Left colon (tissue), 1 donor: Measurements from ENCODE around the genes STK17B and PLCL1.

GRCh38 chr2:193502307-193503276 lies 1307.9 kb upstream of the TMEFF2 start:
- PRO-cap, result no peak

GRCh38 chr2:193966574-193967115 lies 1690.4 kb upstream of the SLC39A10 start:
- PRO-cap, result no peak

DNA sequence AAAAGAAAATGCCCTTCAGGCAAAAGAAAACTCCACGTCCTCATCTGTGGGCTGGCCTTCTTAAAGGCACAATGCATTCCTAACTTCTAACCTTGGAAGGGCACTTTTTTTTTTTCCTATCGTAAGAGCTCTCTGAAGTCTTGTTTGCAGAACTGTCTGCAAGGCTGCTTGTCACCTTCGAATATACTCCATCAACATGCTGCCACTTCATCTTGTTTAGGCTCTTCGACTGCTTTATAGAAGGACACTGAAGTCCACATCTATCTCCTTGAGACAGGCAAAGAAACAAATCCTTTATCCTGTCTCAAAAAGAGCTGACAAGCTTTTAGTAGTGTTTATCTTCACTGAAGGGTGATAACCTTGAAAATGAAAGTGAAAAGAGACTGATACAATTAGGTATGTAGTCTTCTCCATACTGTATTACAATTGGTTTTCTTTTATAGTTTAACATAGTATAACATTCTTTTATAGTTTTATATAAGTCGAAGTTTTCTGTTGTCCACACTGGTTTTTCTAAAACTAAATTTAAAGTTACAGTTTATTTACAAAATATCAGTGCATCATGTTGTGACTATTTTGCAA lies 124.1 kb upstream of the SLC39A10 start:
- PRO-cap, result no peak

DNA sequence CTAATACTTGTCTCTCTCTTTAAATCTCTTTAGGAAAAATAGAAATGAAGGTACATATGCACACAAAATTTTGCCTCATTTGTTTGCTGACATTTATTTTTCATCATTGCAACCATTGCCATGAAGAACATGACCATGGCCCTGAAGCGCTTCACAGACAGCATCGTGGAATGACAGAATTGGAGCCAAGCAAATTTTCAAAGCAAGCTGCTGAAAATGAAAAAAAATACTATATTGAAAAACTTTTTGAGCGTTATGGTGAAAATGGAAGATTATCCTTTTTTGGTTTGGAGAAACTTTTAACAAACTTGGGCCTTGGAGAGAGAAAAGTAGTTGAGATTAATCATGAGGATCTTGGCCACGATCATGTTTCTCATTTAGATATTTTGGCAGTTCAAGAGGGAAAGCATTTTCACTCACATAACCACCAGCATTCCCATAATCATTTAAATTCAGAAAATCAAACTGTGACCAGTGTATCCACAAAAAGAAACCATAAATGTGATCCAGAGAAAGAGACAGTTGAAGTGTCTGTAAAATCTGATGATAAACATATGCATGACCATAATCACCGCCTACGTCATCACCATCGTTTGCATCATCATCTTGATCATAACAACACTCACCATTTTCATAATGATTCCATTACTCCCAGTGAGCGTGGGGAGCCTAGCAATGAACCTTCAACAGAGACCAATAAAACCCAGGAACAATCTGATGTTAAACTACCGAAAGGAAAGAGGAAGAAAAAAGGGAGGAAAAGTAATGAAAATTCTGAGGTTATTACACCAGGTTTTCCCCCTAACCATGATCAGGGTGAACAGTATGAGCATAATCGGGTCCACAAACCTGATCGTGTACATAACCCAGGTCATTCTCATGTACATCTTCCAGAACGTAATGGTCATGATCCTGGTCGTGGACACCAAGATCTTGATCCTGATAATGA lies 23.2 kb downstream of the SLC39A10 start:
- PRO-cap, result no peak

DNA sequence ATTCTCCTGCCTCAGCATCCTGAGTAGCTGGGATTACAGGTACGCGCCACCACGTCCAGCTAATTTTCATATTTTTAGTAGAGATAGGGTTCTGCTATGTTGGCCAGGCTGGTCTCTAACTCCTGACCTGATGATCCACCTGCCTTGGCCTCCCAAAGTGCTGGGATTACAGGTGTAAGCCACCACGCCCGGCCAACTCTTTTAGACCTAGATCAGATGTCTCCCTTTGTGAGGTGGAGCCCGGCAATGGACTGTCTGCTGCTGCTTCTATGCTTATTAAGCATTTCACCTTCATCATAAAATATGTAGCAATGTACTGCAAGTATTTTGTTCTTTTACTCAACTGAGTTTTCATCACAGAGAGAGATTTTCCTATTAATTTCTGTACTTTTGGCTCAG lies 30.7 kb downstream of the STK17B start:
- PRO-cap, result no peak

GRCh38 chr2:196150500-196150812 lies 20.9 kb downstream of the STK17B start:
- PRO-cap, result no peak

- PRO-cap, result unidirectional peak, minus-strand start at chr2:196171260; unidirectional peak, minus-strand start at chr2:196171363; bidirectional peak, plus-strand start at chr2:196171761, minus-strand start at chr2:196171578
Observed at GRCh38 chr2:196171013-196171995, at the start of gene STK17B. Gene STK17B (minus strand): TSS chr2:196171578.

DNA sequence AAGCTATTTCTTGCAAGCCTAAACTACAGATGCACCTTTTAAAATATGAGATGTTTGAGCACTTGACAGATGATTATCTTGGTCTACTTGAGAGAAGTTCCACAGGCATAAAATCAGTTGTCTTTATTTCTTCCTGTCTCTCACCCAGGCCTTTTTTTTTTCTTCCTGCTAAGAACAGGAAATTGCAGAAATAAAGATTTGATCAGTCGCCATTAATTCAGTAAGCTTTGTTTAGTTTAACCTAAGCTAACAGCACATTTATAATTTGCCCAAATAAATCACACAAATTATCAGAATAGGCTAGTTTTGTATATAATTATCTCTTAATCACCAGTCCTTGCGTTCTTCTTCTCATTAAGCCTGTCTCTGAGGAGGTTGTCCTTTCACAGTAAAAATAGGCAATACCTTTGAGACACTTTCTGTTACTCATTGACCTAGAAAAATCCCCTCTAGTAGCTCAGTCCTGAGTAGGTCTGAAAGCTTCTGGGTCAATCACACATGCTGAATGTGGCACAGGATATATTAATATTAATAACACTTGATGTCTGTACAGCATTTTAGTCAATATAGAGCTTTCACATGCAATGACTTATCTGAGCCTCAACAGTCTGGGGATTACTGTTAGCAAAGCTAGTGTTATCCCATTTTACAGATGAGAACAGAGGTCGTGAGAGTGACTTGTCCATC lies 11.1 kb upstream of the STK17B start:
- PRO-cap, result no peak

GRCh38 chr2:196189075-196189385 lies 17.7 kb upstream of the STK17B start:
- PRO-cap, result no peak

GRCh38 chr2:196592281-196592642 lies 1.1 kb downstream of the HECW2 start:
- PRO-cap, result no peak

GRCh38 chr2:196641395-196641775 lies 1.9 kb downstream of the CCDC150 start:
- PRO-cap, result no peak

DNA sequence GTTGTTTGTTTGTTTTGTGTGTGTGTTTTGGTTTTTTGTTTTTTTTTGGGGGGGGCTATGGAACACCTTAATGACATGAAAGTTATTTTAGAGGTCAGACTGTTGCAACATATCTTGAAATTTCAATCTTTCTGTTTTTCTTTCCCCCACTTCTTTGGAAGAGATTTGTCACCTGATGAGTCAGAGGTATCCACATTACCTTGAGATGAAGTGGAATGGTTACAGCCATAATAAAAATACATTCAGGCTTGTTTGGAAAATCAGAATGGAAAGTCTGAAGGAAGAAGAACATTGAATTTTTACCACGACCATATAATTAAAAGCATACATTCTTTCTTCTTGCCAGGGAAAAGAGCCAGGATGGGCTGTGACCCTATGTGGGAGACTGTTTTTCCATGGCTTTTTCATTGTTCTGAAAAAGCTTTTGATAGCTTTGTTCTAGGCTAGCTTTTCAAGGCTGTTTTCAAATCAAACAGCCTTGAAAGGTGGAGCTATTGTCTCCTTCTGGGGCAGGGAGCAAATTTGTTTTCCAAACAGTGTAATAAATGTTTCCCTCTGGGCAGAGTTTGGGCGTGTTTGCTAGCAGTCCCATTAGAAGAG lies 2.3 kb upstream of the GTF3C3 start:
- PRO-cap, result no peak

DNA sequence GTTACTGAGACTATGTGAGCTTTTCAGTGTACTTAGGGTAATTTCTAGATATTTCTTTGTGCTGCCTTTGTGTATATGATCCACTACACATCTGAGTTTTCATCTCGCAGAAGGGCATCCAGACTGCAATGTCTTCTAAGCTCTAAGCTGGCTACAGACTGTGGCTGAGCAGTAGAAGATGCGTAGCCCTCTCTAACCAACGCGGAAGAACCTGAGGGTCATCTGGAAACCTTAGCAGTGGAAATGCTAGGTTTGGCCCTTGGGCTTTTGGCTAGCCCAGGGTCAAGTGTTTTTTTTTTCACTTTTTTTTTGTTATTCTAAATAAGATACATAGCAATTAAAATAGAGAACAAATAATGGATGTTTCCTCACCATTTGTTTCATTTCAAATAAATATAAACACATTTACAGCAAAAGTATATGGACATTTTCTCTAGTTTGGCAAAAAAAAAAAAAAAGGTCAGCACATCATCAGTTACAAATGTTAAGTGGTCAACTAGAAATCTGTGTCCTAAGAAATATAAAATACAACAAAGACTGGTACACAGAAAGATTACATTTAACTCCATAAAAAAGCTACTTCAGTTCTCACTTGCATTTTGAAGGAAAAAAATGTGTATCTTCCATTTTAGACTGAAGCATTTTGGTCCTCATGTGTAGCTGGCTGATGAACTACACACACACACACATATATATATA lies 62.5 kb upstream of the PGAP1 start:
- PRO-cap, result no peak

- PRO-cap, result no peak
Observed at GRCh38 chr2:197097374-197098576, 171.3 kb upstream of the PGAP1 start.

DNA sequence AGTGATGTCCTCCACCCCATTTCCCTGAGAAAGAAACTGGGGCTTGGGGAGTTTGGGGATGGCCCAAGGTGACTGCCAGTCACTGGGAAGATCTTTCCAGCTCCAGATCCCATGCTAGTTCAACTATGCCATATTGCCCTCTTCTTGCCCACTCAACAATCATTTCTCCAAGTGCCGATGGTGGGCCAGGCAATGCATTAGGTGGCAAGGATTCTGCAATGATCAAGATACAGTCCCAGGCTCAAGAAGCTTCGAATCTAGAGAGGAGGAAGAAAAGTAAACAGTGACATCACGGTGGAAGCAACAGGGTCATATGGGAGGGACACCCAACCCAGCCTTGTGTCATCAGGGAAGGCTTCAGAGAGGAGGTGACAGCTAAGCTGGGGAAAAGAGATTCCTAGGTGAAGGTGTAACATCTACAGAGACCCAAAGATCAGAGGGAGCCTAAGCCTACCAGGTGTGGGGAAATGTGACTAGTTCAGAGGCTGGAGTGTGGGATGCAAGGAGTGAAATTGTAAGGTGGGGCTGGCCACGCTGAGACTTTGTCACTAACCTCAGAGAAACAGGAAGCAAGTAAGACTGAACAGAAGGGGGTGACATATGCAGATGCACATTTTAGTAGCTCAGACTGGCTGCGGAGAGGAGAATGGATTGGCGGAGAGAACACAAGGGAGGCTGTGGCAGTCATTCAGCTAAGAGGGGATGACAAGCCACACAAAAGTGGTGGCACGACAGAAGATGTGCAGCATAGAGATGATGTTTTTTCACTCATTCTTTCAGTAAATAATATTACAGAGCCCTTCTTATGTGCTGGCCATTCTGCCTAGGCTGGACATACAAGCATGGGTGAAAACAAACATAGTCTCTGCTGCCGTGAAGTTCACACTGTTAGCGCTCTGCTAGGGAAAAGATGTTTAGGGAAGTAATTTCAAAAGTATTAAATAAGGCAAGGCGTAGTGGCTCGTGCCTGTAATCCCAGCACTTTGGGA lies 104.8 kb downstream of the ANKRD44 start:
- PRO-cap, result unidirectional peak, plus-strand start at position 647 of the sequence

DNA sequence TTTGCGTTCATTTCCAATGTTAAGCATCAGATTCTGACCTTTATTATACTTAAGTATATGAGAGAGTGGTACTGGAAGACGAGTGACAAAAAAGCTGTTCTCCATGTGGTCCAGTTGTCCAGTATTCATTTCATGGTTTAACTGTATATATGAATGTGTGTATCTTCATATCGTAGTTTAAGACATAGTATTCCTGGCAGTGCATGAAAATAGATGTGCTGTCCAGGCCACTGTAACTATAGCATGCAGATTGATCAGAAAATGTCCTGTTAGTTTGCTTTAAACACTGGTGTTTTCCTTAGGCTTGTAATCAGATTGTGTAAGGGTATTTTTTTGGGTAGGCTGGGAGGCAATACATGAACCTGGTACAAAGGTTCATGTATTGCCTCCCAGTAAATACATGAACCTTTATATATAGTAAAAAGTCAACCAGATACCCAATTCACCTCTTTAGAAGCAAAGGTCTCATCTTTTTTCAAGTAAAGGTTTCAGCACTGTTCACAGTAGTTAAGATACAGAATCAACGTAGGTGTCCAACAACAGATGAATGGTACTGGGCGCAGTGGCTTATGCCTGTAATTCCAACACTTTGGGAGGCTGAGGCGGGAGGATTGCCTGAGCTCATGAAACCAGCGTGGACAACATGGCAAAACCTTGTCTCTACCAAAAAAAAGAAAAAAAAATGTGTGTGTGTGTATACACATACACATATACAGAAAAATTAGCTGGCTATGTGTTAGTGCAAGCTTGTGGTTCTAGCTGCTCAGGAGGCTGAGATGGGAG lies 1.6 kb downstream of the COQ10B start:
- PRO-cap, result no peak

DNA sequence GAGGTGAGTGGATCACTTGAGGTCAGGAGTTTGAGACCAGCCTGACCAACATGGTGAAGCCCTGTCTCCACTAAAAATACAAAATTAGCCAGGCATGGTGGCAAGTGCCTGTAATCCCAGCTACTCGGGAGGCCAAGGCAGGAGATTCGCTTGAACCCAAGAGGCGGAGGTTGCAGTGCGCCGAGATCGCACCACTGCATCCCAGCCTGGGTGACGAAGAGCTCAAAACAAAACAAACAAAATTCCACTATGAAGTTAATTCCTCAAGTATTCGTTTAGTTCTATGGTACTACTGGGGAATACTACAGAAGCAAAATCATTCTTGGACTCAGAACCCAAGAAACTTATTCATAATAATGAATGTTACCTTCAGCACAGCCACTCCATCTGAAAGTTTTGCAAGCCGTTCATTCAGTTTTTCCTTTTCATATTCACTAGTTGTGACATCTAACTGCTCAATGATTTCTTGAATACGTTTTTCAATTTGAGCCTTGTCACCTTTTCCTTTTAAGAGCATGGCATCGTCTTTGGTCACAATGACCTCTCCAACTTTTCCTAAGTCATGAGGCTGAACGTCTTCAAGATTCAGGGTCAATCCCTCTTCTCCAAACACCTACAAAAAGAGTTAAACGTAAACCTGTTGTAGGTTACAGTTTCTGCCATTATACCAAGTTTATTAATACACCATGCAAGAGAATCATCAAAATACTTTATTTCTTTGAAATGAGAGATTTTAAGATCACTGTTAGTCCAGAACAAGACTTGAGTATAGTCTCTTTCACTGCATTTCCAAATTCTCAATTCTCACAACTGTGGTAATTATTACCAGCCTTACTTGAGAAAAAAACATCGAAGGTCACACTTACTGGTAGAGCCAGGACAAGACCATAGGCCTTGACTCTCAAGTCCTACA lies 10.7 kb downstream of the HSPD1 start:
- PRO-cap, result no peak

DNA sequence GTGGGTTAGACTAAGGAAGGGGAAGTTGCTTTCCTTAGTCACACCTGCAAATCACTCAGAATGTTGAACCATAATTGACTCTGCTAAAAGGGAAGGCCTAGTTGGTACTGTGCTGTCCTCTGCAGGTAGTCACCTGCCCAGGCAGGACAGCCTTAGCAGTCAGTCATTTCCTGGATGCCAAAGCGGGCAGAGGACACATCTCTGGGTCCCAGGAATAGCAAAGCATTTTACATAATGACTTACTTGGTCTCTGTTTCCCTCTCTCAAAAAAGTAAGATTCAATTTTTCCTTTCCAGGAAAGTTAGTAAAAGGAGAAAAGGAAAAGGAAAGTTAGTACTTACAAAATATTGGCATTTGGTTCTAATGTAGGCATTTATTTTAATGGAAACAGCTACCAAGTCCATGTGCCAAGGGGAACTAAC lies 60.2 kb downstream of the RFTN2 start:
- PRO-cap, result no peak

- PRO-cap, result no peak
Observed at GRCh38 chr2:197674378-197674824, 986 bp downstream of the RFTN2 start.

DNA sequence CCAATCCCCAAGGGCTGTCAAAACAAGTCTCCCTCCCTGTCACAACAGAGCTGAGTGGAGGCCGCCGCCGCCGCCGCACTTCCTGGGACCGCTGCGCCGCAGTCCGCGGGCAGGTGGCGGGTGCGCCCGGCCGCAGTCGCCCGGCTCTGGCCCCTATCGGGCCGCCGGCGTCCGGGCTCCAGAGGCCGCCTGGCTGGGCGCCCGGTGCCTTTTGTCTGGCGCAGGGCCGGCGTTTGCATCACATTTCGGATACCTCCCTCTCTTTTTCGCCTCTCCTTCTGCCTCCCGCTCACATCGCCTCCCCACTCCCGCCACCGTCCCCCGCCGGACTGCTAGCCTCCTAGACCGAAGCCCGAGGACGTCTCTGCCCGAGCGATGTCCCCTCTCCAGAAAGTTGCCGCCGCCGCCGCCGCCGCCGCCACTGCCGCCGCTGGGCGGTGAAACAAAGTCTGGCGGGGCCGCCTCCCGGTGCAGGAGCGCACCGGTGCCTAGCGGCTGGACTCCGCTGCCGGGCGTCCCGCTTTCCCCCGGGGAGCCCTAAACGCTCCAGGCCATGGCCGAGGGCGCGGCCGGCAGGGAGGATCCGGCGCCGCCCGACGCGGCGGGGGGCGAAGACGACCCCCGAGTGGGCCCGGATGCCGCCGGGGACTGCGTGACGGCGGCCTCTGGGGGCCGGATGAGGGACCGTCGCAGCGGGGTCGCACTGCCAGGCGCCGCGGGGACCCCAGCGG lies at the start of gene PLCL1:
Gene PLCL1, plus strand, starts transcription at position 47 of the 731 bp plus-strand sequence.
- PRO-cap, result bidirectional peak, plus-strand start at position 47 of the sequence, minus-strand start outside the sequence